Measurements from ENCODE around the genes PNLIP and EMX2.

- RRBS = no CpG with 5 or more reads among the region's 17 CpGs
Observed at GRCh38 chr10:116058356-116059288, 214.4 kb downstream of the GFRA1 start.

DNA sequence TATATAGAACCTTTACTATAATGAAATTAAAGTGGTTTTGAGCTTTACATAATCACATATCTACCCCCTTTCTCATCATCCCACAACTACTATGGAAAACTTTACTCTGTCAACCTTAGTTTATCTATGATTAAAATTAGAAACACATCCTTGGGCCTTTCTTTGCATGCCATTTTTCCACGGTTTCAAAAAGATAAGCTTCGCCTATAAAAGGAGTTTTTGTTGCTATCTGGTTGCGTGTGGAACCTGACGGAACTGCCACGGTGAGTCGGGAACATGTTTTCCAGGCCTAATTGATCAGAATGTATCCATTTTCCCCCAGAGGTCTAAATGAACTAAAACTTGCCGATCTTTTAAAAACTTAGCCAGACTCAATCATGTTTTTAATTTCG is at the start of gene PNLIP:
PNLIP (plus strand) TSS at position 236 of the 392 bp plus-strand sequence.
- RRBS = no CpG with 5 or more reads among the region's 8 CpGs

GRCh38 chr10:116627089-116627748 is 36.5 kb downstream of the PNLIPRP1 start:
- RRBS = 3% methylated on average over 18 of the region's 34 CpGs

GRCh38 chr10:117138744-117138946 is 575 bp upstream of the VAX1 start:
- RRBS = no CpG with 5 or more reads among the region's 6 CpGs

DNA sequence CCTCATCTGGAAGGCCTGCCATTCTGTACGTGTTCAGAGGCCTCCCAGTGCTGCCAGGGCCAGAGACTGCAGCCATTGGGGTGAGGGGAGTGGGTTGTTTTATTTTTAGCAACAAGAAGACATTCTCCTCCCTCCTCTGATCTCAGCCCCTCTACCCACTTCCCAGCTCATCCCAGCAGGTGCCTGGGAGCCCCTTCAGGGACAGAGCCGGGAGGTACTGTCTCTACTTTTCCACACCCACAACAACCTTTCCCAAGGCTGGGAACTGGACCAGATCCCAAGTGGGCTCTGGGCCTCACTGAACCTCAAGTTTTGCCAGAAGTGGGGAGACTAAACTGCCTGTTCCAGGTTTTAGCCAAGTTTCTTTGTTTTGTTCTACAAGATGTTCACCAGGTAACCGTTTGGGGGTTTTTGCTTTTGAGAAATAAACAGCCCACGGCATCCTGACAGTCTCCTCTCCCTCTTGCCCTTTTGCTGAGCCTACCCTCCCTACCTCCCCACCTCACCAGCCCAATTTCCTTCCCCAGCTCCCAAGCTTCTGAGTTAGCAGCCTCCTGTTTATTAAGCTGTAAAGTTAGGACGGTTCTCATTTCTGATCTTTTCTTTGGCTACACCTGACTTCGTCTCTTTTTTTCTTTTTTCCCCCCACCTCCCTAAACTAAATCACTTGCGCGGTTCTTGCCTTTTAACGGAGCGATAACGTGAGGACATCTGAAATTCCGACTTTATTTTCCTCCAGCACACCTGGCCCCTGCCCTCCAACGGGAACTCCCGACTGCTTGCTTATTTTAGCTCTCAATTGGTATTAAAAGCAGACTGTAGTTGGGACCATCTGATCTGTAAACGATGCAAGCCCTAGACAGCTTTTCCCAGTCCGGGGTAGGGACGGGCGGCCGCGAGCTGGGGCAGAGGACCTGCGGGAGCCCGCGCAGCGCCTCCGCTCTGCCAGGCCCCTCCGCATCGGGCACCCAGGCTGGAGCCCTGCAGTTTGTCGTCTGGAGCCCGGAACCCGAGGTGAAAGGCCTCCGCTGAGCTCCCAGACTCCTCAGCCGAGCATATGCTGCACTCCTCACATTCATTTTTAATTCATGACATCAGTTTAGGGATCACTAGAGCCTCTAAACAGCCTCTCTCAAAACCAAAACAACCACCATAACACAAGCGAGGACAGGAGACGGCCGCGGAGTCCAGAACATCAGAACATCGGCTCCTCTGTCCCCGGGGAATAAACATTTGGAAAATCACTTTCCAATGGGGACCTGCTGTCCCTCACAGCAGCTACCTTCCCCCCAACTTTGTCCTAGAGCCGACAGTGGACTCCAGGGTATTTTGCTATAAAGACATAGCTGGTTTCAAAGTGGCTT is 10.2 kb upstream of the EMX2 start:
- RRBS = no CpG with 5 or more reads among the region's 39 CpGs

DNA sequence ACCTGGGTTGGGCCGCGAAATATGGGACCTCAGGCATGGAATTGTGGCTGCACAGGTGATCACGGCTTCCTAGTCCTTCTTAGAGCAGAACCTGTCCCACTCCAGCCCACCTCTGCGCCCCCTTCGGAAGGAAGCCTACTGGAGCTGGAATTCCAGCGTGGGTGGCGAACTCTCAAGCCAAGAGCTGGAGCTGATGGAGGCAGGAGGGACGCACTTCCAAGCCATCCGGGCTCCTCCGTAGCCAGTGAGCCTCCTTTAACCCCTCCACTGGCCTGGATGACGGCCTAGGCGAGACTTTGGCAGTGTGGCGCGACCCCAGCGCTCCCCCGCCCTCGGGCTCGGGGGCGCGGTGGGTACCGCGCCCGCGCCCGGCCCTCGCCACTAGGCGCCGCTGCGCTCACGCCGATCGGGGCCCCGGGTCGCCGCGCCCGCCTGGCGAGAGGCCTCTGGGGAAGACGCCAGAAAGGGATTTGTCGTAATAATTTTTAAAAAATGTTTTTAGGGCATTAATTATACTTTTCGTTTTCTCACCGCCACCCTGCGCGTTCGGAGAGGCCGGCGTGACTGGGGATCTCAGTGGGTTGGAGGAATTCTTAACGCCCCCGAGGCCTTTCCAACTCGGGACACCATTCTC is 5.1 kb upstream of the EMX2 start:
- RRBS = 12% methylated on average over 11 of the region's 50 CpGs

GRCh38 chr10:117541652-117542013 is 913 bp upstream of the EMX2 start:
- RRBS = 0% methylated on average over 1 of the region's 22 CpGs

- RRBS = 4% methylated on average over 10 of the region's 64 CpGs
Observed at GRCh38 chr10:117542014-117542965, at the start of gene EMX2. TSS of gene EMX2 (plus strand) at chr10:117542746.

GRCh38 chr10:117553177-117554195 is 10.9 kb downstream of the EMX2 start:
- RRBS = 3% methylated on average over 21 of the region's 83 CpGs

- RRBS = no CpG with 5 or more reads among the region's 13 CpGs
Observed at GRCh38 chr10:117554200-117554710, 11.7 kb downstream of the EMX2 start.

DNA sequence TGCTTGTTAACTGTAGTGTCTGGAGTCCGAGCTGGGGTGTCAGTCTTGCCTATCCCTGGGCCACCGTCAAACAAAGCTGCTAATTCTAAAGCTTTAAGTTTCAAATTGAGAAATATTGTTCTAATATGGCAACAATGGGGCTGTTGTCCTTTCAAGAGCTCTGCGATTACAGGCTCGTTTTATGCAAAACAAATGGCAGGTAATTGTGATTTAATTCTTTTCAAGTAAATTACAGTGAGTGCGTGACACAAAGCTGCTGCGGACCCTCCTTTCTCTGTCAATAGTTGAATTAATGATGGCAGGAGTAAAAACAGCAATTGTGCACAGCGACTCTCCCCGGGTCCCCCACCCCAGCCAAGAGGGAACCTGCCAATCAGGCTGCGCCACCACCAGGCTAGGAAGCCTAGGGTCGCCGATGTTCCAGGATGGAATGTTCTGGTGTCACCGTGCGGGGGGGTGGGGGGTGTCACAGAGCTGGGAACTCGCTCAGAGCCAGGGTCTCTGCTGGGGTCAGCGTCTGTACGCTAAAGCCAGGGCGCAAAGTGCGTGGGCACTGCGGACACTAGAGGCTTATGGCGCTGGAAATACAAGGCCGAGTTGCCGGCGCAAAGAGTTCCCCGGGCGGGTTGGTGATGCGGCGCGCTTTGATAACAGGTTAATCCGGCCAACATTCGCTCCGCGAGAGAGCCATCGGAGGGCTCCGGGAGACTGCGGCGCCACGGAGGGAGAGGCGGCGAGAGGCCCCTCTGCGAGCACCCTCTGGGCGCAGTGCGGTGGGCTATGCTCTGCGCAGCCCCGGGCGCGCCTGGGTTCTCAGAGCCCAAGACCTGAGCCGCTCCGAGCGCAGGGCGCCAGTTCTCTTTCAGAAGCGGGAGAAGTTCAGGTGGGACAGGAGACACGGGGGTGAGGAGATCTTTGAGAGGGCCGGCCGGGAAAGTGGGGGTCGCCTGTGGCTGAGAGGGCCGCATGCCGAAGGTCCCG is 192.2 kb downstream of the EMX2 start:
- RRBS = 9% methylated on average over 14 of the region's 58 CpGs

DNA sequence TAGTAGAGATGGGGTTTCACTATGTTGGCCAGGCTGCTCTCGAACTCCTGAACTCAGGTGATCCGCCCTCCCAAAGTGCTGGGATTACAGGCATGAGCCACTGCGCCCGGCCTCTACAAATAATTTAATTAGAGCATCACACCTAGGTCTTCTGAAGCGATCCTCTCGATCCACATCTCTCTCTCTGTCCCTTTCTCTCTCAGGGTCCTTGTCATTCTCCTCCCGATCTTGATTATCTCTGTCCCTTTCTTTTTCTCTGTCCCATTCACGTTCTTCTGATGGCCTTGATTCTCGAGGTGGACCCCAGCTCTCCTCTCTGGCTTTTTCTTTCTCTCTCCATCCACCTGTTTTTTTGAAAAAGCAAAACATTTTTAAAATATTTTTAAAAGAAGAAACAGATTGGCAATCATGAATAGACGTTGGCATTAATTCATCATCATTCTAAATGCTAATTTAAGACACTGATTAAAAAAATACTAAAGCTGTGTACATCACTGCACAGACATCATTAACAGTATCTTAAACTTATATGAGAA is 8.7 kb downstream of the NANOS1 start:
- RRBS = no CpG with 5 or more reads among the region's 10 CpGs

DNA sequence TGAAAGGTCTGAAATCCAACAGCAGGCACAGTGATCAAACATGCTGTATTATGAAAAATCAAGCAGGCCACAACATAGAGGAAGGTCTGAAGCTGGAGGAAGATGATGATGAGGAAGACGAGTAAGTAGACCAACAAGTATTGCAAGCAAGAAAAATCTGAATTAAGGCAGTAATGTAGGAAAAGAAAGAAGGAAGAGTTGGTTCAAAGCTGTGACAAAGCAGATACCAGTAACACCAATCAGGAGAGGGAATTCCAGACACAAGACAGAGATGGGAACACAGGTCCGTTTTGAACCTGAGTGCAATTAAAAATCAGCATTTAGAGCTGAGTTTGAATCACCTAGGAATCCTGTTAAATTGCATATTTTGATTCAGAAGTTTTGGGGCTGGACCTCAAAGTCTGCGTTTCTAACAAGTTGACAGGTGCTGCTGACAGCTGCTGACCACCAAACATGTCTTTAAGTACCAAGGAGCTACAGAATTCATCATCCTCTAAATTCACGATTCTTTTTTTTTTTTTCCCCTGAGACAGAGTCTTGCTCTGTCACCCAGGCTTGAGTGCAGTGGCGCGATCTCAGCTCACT is 18.7 kb downstream of the NANOS1 start:
- RRBS = no CpG with 5 or more reads among the region's 6 CpGs

DNA sequence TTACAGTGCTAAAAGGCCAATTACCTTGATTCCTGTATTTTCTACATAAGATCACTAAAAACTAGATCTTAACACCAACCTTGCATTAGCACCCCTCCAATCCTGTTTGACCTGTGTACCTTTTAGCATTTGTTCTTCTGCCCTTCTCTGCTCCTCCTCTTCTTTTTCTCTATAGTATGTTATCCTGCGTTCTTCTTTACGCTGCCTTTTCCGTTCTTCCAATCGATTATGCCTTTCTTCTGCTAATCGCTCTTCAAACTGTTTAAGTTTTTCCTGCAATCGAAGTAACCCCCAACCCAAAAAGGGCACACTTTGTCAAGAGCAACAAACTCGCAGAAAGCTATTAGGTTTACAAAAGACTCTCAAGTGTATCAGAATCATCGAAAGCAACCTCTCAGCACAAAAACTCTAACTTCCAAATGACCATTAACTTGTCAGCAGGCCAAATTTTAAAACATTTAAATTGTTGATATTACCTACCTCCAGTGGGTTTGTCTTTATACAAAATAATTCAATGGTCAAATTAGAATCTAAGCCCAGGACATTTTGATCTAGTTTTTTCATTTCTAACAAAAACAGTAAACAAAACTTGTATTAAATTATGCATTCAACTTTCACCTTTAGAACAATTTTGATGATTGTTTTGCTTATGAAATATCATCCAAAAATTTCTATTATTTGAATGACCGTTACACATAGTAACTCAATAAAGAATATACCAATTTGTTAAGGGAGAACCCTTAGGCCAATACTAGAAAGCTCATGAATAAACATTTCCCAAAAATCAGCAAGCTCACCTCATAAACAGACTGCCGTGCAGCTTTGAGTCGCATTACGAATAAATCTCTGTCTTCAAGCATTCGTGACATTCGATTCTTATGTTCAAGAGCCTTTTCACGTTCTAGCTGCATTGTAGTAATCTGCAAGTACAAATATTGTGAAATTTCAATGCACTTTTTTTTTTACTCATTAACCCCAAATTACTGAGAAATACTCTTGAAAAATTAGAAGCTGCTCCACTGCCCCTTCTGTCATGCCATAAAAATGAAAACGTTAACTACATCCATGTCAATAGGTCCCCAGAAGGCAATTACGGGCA is 21.2 kb downstream of the NANOS1 start:
- RRBS = no CpG with 5 or more reads among the region's 17 CpGs

DNA sequence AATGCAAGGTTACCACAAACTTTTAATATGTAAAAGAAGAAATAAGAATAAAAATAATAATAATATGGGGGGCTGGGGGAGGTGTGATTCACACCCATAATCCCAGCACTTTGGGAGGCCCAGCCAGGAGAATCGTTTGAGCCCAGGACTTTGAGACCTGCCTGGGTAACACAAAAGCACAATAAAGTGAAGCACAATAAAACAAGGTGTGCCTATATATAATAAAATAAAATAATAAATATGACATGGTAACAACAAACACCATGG is 25.2 kb downstream of the EIF3A start:
- RRBS = no CpG with 5 or more reads among the region's 1 CpG

DNA sequence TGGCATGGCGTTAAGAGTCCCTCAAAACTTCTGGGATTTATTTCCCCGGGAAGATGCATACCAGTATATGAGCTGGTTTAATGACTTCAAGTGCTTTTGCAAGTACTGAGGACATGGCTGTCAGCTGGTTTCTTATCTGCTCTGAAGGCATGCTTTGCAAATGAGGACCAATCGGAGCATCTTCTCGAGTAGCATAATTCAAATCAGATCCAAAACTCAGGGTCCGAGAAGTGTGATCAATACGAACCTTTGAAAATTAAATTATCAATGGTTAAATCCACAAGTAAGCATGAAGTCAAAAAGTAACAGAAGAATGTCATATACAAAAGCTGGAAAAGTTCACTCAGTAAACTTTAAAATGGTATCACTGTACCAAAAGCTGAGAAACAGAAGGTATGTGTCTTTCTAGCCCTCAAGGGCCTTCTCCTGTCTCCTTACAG is 21.4 kb downstream of the EIF3A start:
- RRBS = no CpG with 5 or more reads among the region's 6 CpGs

DNA sequence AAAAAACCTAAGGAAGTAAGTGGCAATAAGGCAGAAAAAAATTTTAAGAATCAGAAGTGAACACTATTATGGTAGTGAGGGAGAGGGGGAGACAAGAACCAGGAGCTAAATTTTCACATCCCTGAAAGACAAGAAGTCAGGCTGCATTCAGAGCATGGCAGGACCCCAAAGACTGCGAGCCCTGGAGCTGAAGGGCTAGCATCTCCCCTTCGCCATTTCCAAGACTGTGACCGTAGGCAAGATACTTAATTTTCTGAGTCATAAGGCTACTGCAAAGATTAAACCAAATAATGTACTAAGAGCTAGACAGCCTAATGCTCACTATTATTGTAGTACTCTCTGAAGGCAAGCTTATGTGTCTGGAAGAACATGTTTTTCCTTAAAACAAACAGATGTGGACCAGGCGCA is 14.1 kb downstream of the EIF3A start:
- RRBS = no CpG with 5 or more reads among the region's 4 CpGs

GRCh38 chr10:119090287-119090835 is 9.7 kb upstream of the EIF3A start:
- RRBS = no CpG with 5 or more reads among the region's 9 CpGs

DNA sequence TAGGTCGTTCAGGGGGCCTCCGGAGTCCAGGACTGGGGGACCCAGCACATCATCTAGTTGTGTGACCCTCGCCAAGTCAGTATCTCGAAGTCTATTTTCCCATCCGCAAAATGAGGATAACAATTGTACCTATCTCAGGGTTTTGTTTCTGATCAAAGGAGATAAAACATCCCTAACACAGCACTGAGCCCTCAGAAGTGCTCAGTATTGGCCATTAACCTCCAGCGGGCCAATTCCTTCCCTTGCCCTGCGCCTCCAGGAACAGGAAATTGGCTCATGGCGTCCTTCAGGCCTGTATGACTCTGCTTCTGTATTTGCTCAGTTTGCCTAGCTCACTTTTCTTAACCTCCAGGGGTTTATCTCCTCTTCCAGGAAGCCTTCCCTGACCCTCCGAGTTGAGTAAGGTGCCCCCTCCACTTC is 897 bp upstream of the SFXN4 start:
- RRBS = no CpG with 5 or more reads among the region's 9 CpGs

GRCh38 chr10:119208113-119208573 is 772 bp downstream of the GRK5 start:
- RRBS = no CpG with 5 or more reads among the region's 16 CpGs

Measured in UCH-1 (cell line).